NCI-H460 (cell line): Measurements from ENCODE around the gene BECN1.

DNA sequence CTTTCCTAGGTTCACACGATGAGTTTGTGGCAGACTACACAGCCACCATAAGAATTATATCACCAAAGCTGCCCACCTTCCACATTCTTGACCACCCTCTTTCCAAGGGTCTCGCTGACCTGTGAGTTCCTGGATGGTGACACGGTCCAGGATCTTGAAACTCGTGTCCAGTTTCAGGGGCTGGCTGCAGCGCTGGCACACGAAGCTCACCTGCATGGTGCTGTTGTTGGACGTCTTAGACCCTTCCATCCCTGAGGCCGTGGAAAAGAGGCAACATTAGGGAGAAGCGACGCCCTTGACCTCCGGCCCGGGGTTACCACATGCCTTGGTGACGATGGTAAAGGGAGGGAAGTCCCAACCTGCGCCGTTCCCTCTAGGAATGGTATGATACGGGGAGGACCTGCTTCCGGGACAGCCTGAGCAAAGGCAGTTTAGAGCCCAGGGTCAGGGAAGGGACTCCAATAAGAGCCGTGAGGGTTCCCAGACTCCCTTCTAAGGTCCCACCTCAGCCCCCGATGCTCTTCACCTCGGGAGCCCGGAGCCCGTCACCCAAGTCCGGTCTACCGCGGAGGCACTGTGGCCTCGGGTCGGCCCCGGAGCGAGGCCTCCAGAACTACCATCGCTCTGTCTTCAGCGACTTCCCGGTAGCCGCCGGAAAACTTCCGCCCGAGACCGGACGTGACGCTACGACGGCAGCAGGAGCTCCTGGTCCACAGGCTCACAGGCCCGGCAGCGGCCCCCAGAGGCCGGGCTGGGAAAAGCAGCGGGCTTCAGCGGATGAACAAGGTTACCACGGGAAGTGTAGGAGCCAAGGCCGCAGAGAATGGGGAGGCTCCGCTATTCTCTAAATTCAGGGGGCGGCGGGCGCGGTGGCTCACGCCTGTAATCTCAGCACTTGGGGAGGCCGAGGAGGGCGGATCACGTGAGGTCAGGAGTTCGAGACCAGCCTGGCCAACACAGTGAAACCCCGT is at the start of gene BECN1:
BECN1 (minus strand) TSS at position 654 of the 971 bp plus-strand sequence.
RAMPAGE:
- cytosol, long total RNA: start-site peak on the minus strand centred at position 641 of the sequence, 40 bp wide, 2,461 and 1,604 reads in 2 replicates
- long total RNA: start-site peak on the minus strand centred at position 641 of the sequence, 32 bp wide, 479 and 3,649 reads in 2 replicates
- nucleus, long total RNA: start-site peak on the minus strand centred at position 645 of the sequence, 32 bp wide, 1,356 and 1,053 reads in 2 replicates

RAMPAGE:
- cytosol, long total RNA: no peak
- long total RNA: no peak
- nucleus, long total RNA: no peak
Observed at GRCh38 chr17:42845386-42846025, 1.1 kb downstream of the AOC2 start.

DNA sequence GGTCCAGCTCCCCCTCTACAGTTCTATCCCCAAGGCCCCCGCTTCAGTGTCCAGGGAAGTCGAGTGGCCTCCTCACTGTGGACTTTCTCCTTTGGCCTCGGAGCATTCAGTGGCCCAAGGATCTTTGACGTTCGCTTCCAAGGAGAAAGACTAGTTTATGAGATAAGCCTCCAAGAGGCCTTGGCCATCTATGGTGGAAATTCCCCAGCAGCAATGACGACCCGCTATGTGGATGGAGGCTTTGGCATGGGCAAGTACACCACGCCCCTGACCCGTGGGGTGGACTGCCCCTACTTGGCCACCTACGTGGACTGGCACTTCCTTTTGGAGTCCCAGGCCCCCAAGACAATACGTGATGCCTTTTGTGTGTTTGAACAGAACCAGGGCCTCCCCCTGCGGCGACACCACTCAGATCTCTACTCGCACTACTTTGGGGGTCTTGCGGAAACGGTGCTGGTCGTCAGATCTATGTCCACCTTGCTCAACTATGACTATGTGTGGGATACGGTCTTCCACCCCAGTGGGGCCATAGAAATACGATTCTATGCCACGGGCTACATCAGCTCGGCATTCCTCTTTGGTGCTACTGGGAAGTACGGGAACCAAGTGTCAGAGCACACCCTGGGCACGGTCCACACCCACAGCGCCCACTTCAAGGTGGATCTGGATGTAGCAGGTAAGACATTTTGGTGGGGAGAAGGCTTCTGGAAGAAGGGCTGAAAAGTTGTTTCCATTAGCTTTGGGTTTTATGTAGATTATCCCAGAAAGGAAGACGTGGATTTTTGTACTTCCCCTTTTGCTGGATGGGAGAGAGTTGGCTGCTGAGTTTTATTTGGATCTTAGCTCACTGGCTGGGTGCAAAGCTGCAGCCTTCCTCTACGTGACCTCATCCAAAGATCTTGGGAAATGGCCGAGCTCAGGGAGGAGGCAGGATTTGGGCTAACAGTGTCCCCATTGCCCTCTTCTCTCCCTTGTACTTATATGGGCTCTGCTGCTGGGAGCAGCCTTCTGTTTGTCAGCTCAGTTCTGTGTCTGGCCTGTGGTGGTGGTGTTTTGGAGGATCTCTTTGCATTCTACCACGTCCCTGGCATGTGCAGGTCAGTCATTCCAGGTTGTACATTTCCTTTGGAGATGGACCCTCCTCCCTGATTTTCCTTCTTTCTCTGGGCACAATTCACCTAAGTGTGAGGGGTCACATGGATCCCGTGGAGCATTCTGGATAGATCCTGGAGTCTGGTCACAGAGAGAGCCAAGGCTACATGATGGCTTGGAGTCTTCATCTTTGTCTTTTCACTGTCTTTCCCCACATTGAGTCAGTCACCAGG is 1.7 kb downstream of the AOC3 start:
RAMPAGE:
- cytosol, long total RNA: no peak
- long total RNA: no peak
- nucleus, long total RNA: no peak

DNA sequence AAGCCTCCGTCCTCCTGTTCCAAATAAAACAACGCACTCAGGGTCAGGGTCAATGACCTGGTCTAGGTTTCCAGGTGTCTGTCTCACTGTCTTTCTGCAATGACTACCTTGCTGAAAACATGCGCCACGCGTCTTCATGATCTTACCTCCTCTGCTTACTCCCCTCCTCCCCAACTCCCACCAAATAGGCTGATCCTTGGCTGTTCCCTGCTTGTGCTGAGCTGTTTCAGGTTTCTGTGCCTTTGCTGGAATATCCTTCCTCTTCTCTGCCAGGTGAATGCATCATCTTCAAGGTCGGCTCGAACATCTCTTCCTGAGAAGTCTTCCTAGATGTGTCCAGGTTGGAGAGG is 14.8 kb downstream of the AOC3 start:
RAMPAGE:
- cytosol, long total RNA: no peak
- long total RNA: no peak
- nucleus, long total RNA: no peak

DNA sequence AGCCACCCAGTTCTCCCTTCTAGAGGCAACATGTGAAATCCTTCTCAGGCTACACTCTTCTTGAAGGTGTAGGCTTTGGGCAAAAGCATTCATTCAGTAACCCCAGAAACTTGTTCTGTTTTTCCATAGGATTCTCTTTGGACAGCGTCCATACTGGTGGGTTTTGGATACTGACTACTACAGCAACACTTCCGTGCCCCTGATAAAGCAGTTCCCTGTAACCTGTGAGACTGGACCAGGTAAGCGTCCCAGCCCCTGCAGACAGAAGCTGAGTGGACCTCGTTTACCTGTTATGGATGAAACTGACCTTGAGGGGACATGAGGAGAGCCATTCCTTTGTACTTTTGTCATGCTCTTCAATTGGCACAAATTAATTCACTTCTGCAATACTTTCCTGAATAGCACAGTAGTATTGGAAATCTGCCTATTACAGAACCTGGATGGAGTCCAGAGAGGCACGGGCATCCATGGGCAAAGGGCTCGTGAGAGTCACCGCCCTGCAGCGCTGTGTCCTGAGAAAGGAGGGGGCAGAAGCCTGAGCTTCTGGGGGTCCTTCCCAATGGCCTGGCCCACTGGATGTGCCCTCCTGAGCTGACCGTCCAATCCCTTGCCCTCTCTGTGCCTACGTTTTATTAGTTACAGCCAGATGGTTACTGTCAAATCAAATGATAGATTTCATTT is 3.3 kb downstream of the G6PC1 start:
RAMPAGE:
- cytosol, long total RNA: no peak
- long total RNA: no peak
- nucleus, long total RNA: no peak

RAMPAGE:
- cytosol, long total RNA: no peak
- long total RNA: no peak
- nucleus, long total RNA: no peak
Observed at GRCh38 chr17:43014628-43015444, 7.3 kb downstream of the VAT1 start.

GRCh38 chr17:43018477-43019054 is 3.6 kb downstream of the VAT1 start:
RAMPAGE:
- cytosol, long total RNA: no peak
- long total RNA: no peak
- nucleus, long total RNA: no peak

DNA sequence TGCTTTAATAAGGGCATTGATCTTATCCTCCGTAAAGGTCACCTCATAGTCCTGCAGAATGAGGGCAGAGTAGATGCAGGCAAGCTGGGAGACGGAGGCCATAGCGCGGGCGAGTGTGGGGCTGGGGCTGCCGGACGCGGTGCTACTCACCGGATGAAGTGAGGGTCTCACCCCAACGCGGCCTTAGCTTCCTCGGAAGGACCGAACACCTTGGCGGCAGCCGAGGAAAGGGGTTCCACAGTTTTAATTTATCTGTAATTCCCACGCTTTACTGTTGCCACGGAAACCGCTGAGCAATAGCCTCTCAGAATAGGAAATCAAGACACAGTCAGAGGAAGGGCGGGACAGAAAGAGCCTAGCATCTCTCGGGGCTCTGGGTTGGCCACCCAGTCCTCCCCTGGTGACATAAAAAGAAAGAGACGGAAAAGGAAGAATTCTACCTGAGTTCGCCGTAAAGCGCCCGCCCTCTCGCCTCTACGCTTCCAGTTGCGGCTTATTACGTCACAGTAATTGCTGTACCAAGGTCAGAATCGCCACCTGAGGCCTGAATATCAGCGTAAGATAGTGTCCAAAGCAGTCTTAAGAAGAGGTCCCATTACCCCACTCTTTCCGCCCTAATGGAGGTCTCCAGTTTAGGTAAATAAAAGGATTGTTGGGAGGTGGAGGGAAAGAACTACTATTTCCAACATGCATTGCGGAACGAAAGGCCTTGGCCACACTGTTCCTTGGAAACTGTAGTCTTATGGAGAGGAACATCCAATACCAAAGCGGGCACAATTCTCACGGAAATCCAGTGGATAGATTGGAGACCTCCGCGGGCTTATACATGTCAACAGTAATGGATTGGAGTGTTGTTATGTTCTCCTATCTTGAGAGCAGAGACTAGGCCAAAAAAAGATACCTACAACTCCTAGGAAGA is 779 bp upstream of the NBR1 start:
RAMPAGE:
- cytosol, long total RNA: no peak
- long total RNA: start-site peak on the plus strand centred at position 518 of the sequence, 133 bp wide, 27 and 37 reads in 2 replicates
- nucleus, long total RNA: no peak

DNA sequence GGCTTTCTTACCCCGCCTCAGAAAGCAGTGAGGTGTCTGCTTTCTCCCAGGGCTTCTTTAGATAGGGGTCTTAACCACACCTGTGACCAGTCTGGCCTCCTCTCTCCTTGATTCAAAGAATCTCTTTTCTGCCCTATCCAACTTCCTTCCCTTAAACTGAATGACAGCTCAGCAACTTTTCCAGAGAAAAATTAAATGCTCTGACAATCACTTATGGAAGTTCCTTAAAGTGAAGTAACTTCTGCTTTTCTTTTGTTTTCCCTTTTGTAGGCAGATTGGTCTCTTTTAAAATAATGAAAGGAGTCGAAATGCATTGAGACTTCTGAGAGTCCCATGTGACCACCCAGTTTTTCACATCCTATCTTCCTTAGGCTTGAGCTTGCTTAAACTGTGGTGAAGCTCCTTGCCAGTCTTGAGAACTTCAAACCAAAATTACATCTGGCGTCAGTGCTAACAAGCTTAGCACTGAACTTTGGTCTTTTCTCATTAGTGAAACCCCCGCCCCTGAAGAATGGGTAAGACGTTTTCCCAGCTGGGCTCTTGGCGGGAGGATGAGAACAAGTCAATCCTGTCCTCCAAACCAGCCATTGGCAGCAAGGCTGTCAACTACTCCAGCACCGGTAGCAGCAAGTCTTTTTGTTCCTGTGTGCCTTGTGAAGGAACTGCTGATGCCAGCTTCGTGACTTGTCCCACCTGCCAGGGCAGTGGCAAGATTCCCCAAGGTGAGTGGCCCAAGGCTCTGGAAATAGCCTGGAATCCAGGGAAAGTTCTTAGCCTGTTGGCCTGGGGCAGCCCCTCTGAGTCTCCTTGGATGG is 1.1 kb downstream of the TMEM106A start:
RAMPAGE:
- cytosol, long total RNA: no peak
- long total RNA: no peak
- nucleus, long total RNA: no peak

DNA sequence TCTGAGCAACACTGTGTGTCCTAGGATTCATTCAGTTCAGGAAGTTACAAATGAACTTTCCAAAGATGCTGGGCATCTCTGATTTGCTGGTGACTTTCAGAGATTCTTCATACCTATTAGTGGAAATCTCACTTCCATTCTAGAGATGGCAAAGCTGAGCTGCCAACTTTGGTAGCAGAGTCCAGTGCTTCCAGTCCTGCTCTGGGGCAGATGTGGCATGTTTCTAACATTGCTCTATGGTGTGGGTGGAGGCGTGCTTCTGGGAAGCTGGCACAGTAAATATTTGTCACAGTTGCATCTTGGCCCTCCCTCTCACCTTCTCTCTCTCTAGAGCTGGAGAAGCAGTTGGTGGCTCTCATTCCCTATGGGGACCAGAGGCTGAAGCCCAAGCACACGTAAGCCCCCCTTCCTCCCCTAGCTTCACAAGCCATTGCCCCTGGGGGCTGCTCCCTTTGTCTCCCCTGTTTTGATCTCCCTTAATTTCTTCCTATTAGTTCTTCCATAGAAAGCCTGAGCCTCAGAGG is 1.9 kb downstream of the TMEM106A start:
RAMPAGE:
- cytosol, long total RNA: no peak
- long total RNA: no peak
- nucleus, long total RNA: no peak

DNA sequence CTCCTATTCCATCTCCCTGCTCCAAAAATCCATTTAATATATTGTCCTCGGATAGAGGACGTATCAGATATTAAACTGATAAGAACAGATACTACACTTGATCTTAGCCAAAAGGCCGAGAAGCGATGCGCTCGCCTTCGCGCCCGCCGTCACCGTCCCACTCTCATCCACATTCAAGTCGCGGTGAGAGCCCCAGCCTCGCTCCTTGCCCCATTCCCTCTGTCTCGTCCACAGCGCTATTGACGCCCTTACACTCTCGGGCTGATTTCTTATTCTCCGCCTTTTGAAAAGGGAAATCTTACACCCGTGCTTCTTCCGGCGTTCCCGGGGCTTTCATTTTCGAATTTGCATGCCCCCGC is 43.0 kb upstream of the CCDC200 start:
RAMPAGE:
- cytosol, long total RNA: no peak
- long total RNA: no peak
- nucleus, long total RNA: no peak

DNA sequence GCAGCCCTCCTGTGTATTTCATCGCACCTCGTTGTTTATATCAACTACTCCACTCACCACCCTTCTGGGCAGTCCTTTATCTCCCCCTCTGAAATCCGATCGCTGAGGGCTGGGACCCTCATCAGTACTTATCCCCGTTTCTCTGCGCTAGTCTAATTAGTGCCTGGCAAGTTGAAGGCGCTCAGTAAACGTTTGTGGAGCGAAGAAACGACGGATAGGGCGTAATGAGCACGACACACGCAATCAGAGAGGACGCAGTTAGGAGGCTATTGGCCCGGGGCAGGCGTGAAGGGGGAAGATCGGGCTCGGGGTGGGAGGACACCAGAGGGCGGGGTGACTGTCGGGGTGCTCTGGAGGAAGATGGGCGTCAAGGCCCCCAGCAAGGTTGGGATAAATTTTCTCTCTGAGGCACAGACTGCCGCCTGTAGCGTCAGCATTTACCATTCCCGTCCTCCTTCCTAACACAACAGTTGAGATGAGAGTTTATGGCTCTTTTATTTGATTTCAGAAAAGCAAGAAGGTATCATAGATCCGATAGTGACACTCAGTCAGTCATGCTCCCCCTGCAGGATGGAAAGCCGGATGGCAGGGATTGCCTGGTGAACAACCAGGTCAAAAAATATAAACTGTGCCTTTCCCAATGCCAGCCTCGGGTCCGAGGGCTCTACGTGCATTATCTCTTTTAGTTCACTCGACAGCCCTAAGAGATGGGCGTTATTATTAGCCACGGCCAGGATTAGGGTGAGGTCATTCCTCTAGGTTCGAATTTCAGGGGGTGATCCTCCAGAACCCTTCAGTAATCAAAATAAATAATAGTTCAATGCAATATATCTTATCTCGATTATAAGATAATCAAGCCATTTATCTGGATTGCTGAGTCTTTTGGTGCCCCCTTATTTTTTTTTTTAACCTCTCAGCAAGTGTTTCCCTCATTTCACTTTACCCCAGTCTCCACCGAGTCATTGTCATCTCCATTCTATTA is 9.5 kb upstream of the ARL4D start:
RAMPAGE:
- cytosol, long total RNA: no peak
- long total RNA: no peak
- nucleus, long total RNA: no peak

DNA sequence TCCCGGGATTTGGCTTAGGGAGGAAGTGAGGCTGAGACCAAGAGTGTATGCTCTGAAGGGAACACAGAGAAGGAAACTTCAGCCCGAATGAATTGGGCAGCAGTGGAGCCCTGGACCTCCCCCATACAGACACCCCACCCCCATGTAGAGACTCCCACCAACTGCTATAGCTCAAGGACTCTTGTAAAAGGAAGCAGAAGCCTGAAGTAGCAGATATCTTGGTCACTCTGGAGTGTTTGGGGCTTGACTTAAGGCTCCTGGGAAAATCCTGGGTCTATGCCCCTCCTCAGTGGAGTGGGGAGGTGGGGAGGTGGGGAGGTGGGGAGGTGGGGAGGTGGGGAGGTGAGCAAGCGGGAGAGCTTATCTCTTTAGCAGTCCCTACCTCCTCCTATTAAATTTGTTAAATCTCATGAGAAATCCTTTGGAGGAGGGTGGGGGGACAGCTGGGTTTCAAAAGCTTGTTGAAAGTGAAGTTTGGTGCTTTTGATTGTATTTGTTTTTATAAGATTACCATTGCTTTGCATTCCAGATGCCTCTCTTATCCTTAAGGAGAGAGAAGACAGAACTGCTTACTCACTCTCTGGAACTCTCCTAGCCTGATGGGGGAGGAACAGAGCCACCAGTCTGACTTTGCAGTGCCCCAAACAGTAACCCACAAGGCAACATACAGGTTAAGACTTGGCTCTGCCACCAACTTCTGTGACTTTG is 8.3 kb downstream of the ARL4D start:
RAMPAGE:
- cytosol, long total RNA: no peak
- long total RNA: no peak
- nucleus, long total RNA: no peak

GRCh38 chr17:43417480-43417905 is 18.7 kb downstream of the ARL4D start:
RAMPAGE:
- cytosol, long total RNA: no peak
- long total RNA: no peak
- nucleus, long total RNA: no peak

DNA sequence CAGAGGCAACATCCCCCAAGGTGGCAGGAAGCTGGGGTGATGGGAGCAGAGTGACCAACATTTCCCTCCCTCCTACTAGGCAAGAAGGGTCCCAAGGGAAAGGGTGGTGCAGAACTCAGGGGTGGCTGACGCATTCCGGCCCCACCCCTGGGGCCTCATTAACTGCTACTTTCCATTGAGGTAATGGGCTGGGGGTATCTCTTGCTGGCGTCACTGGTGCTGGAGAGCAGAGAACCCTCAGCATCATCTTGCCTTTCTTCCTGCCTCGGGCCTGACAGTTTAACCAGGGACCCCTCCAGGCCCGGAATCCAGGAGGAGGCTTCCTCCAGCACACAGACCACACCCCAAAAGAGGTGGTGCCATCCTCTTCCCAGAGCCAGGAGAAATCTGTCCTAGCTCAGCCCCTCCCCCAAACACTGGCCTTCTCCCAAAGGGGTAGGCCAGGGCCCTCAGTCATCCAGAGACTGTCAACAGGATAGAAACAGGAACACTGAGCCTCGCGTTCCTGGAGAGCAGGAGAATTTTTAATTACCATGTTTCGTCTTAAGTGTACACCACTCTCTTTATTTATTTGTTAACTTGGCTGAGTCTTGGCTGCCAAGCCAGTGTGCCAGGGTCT is 5.3 kb downstream of the ETV4 start:
RAMPAGE:
- cytosol, long total RNA: no peak
- long total RNA: no peak
- nucleus, long total RNA: no peak

DNA sequence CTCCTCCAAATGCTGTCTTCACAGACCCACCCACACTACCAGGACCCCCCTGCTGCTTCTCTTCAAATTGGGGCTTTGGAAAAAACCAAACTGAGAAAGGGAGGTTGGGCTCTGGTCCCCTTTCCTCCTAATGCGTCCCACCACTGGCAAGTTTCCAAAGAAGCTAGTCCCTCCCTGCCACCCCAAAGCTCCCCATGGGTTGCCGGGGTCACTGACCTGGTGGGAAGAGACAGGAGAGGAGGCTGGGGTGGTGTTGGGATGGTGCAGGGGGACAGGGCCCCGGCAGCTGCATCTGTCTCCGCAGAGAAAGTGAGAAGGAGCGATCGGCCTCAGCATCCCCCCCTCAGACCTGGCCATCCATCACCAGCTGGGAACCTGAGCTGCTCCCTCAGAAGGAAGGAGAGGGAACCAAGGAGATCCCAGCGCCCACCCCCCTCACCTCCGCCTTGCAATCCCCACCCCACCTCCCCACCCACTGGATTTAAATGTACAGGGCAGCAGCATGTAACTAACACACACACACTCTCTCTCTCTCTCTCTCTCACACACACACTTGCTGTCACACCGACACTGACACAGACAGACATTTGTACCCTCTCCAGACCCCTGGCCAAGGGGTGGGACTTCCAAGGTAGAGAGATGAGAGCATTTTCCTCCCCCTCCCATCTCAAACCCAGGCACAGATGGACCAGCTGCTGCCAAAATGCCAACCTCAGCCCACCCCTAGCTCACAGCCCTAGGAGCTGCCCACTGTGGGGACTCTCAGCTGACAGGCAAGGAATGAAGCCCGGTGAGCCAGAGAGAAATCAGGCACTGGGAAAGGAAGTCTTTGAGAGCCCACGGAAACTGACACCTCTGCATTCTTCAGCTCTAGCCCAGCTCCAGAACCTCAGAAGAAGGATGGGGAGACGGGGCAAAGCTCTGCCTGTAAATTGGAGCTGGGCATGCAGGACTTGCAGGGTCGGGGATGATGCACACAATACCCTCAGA is 3.1 kb downstream of the ETV4 start:
RAMPAGE:
- cytosol, long total RNA: start-site peak on the minus strand centred at position 394 of the sequence, 56 bp wide, 21 and 29 reads in 2 replicates
- long total RNA: start-site peak on the minus strand centred at position 393 of the sequence, 40 bp wide, 52 and 153 reads in 2 replicates
- nucleus, long total RNA: start-site peak on the minus strand centred at position 382 of the sequence, 34 bp wide, 46 and 52 reads in 2 replicates

GRCh38 chr17:43562600-43563349 is 16.6 kb upstream of the ETV4 start:
RAMPAGE:
- cytosol, long total RNA: no peak
- long total RNA: no peak
- nucleus, long total RNA: no peak

DNA sequence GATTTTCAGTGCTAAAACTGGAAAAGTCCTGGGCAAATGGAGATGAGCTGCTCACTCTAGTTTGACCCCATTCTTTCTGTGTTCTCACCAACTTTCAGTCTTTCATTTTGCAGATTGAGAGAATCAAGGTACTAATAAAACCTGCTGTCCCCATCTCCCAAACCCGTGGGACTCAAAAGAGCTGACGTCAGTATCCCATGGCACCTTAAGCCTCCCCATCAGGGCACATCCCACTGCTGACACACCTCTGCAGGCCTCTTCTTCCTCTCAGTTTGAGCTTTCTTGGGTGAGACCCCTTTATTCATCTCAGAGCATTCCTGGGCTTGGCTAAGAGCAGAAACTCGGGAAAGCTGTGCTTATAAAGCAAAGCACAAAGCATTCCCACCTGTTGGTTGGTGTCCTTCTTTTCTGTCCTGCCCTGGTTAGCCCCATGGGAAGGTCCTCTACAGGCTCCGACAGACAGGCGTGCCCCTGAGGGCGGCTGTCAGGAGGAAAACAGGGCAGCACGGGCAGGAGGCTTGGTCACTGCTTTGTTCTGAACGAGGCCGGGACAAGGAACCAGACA is 2.0 kb downstream of the MEOX1 start:
RAMPAGE:
- cytosol, long total RNA: no peak
- long total RNA: no peak
- nucleus, long total RNA: no peak

DNA sequence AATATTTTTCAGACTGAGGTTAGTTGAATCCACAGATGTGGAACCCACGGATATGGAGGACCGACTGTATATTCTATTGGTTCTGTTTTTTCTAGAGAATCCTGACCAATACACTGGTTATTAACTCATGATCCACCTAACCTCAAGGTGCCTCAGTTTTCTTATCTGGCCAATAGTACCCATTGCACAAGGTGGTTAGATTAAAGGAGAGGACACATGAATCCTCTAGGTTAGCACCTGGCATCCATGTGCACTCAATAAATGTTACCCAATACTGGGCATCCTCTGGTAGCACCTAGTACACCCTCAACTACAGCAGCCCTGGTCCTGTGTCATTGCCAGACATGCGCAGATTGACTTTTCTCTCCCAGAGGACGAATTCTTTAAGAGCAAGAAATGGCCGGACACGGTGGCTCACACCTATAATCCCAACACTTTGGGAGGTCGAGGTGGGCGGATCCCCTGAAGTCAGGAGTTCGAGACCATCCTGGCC is 7.4 kb downstream of the DUSP3 start:
RAMPAGE:
- cytosol, long total RNA: no peak
- long total RNA: no peak
- nucleus, long total RNA: no peak

DNA sequence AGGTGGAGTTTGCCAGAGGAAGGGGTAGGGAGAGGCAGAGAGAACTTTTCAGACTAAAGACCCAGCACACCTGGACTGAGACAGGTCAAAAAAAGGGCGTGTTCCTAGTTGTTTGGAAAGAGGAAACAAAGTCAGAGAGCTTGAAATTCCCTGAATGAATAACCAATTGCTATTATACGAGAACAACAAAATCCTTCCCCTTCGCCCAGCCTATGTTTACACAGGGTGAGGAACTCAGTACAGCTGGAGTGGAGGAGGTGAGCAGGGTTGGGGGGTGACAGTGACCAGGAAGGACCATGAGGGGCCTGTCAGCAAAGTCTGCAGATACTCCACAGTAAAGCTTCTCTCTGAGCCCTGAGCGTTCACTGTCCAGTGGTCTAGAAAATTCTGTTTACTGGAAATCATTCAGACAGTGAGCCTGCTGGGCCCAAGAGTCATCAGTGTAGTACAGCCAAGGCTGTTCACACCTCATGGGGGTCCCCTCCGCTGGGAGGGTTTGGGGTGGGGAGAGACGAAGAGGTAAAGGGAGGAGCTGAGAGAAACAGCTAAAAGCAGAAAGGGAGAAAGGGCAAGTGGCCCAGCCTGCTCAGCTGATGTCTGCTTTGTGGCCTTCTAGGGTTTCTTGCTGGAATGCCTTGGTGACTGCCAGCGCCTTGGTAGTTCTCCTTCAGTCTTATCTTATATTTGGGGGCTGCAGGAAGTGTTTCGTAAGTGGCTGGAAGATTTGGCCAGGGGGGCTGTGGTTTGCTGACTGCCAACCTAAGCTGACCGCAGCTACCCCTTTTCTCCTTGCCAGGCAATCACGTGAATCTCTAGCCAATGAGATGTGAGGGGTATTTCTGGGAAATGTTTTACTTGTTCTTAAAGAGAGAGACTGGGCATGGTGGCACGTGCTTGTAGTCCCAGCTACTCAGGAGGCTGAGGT is 5.7 kb downstream of the DUSP3 start:
RAMPAGE:
- cytosol, long total RNA: no peak
- long total RNA: no peak
- nucleus, long total RNA: no peak